ENCODE measurements around a stretch of chr10.

DNA sequence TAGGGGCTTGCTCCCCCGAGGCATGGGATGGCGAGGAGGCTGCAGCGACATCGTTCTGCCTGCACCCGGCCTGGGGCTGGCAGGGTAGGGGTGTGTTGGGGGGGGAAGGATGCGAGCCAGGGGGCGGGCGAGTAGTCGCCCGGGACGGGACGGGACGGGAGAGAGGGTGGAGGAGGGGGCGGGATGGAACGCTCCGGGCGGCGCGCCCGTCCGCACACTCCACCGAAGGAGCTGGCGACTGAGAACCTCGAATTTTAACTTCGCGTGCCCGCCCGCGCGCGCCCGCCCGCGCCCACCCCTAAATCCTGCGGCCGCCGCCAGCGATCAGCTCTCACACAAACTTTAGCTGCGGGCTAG lies 650 bp upstream of the KAT6B start:
- PRO-cap = bidirectional peak, plus-strand start at position 160 of the sequence, minus-strand start at position 57 of the sequence; unidirectional peak, minus-strand start at position 223 of the sequence; bidirectional peak, plus-strand start outside the sequence, minus-strand start at position 337 of the sequence

GRCh38 chr10:74988674-74989731 lies 84.4 kb downstream of the DUSP29 start:
- PRO-cap = no peak

DNA sequence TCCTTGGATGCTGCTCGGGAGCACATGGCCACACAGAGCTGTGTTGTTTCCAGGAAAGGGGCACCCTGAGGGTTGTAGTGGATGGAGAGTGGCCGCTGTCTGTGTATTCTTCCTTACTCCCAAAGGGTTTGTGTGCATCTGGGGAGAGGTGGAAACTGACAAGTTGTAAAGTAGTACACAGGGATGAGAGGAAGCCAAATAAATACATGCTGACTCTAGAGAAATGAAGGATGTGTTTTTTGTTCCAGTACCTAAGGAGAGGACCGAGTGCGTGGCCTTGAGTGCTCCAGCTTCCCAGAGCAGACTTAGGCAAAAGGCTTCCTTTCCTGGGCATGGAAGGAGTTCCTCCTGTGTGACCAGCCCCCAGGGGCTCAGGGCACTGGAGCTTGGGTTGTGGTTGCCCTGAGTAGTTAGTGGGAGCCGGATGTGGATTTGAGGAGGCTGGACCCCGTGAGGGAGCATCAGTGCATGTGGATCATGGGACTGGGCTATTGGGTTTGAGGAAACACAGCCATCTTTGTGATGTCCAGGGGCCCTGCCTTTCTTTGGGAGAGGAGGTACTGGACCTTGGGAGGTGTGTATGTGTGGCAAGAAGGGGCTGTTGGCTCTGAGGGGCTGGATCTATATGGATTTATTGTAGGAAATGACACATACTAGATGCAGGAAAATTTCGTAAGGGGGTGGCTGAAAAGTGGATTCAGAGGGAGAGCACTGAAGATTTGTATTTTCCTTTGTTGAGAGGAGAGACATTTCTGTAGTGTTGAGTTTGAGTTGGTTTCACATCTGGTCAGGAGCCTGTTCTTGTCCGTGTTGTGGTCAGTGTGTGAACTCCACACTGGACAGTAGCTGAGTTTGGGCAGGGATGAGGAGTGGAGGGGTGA lies 8.4 kb downstream of the LRMDA start:
- PRO-cap = no peak

GRCh38 chr10:75495413-75496266 lies 64.2 kb downstream of the LRMDA start:
- PRO-cap = no peak

- PRO-cap = no peak
Measured at GRCh38 chr10:75521995-75522530, 90.6 kb downstream of the LRMDA start.

- PRO-cap = no peak
Measured at GRCh38 chr10:75600896-75601365, 169.5 kb downstream of the LRMDA start.

GRCh38 chr10:75617375-75617867 lies 186.0 kb downstream of the LRMDA start:
- PRO-cap = no peak

DNA sequence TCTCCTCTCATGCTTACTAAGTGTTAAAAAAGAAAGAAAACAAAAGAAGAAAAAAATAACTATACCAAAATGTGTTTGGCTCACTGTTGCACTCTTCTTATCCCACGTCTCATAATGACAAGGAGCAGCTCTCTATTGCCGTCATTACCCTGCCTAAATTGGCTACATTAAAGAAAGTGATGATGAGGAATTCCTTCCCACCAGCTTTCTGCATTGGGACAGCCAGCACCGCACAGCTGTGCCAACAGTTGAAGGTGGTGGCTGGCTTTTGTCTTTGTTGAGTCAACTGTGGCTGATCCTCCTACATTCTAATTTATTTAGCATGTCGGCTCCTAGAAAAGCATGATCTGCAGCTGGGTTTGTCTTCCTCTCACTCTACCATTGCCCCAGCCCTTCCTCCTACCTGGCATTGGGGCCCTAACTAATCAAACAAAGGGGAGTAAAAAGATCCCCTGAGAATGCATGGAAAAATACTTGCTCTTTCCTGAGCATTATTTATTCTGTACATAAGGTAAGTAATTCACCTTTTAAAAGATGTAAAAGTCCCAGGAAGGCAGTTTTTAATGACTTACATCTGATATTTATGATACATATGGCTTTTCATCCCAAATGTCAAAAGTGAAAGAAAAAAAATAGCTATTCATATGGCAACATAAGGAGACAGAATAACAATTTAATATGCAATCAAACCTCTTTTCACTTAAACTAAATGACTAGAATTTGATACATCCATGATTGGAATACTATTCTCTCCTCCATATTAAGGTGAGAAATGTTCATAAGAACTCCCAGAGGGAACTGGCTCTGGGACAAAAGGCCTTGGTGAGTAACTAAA lies 751.6 kb downstream of the KCNMA1 start:
- PRO-cap = no peak

DNA sequence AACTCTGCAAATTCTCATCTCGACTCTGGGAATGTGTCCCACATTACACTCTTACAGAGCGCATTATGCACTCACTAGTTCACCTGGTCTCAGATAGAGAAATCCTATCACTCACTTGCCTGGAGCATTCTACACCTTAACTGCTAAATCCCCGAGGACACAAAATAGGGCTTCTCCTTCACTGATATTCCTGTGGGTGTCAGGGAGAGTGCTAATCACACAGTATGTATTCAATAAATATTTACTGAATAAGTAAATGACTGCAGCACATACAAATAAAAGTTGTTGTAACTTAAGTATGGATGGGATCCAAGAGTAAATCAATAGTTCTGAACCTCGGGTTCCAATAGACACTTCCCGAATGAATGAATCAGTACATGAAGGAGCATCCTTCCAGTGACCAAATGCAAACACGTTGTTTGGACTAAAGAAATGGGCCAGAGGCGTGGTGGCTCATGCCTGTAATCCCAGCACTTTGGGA lies 559.0 kb downstream of the KCNMA1 start:
- PRO-cap = no peak

DNA sequence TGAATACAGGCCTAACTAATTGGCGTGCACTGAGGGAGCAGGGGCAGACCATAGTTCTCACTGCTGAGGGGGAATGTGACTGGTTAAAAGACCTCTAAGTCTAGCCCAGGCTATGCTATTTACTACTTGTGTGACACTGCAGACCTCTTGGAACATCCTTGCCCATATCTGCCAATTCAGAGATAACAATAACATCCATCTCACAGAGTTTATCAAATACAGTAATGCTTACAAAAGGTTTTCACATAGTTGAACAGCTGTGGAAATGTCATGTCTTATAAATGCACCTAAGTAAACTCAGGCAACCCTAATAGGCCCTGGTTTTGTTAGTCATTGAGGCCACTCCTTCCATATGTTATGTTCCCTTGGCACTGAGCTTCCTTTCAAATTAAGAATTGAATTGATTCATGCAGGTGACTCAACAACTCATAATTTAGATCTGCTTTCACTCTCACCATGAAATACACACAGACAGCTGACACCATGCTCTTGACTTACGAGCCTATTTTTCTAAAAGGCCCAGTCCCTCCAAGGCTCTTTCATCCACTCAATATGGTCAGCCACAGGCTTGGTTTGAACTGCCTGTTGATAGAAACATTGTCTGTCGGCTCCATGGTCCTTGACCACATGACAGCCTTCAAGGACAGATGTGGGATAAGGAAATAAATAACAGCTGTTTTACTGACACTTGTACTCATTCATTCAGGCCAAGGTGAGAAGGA lies 477.0 kb downstream of the KCNMA1 start:
- PRO-cap = no peak

DNA sequence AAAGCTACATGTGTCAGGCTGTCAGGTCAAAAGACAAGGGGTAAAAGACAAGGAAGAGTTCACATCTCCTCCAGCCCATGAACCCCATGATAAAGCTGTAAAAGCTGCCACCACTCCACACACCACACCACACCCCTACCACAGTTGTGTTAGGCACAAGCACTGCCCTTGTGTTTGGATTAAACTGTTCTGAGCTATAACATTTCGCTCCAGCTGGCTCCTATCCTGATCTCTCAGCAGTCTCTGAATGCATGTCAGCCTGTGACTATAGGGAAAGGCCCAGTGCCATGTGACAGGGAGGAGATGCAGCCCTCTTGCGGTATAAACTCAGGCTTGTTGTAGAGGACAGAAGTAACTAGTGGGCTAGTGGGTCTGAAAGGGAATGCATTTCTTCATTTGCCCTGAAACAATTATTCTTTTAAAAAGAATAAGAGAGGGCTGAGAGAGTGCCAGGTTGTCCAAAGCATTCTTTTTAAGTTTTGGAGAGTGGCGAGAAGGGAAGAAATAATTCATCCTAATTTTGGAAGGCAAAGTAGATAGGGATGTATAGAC lies 394.5 kb downstream of the KCNMA1 start:
- PRO-cap = no peak

DNA sequence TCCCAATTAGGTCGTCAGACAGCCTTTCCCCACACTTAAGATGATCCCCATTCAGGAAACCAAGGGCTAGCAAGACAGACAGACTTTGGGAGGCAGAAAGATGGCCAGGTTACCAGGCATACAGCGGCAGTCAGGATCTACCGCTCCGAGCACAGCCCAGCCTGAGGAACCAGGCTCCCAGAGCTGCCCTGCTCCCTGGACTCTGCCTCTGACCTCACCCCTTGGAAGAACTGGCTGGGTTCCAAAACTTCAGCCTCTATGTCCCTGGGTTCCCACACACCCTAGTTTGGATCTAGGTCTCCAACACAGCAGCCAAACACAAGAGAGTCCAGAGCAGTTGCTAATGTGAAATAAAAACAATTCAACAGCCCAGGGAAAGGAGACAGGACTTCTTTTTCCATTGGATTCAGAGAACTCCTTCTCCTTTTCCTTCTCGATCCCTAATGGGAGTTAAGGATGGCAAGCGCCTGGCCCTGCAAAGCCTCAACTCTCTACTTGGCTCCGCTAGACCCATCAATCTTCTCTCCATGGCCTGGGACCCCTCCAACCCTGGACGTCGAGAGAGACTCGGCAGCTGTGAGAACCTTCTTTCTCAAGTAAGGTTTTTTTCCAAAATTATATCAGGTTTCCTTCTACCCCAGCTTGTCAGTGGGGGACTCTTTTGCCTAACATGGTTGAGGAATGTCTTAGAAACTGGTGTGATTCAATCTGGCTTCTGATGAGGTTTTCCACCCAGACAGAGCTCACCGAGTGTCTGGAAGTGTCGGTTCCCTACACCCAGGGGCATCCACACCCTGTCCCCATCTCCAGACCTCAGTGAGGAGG lies 219.6 kb downstream of the KCNMA1 start:
- PRO-cap = no peak

- PRO-cap = no peak
Measured at GRCh38 chr10:77467212-77467950, 170.2 kb downstream of the KCNMA1 start.

DNA sequence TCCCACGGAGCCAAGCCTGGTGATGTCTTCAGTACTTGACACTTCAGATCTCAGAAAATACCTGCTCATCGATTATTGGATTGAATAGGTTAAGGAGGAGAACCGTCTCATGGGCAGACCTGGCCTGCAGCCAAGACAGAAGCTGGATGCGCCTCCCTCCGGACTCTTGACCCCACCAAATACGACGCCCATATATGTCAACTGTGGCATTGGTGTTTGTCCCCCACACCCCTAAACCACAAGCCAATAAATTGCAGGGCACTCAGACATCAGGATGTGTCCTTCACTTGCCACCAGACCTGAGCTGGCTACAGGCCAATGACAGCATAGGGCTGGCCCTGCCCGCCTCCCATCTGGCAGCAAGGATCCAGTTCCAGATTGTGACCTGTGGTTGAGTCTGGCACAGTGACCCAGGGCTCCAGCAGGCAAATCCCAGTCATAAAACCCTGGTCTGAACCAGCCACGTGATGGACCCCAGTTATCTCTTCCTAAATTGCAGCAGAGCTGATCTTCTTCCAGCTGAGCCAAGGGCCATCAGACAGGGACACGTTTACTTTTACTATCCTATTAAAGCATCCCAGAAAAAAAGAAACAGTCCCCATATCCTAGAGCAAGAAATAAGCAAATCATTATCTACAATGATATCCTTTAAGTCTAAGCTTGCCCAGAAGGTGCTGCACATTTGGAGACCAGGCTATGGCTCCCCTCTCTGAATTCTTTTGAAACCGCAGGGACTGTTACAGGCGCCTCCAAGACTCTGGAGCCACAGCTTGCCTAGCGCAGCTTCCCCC lies 157.5 kb downstream of the KCNMA1 start:
- PRO-cap = no peak

DNA sequence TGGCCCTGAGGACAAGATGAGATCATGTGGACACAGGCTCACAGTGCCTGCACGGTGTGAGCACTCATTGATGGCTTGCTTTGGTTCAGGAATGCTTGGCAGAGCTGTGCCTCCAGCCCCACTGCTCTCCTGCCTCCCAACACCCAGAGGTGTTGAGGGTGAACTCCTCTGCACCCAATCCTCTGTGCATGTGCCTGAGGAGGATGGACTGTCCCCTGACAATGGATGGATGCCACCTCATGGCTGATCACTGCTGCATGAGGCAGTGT lies 136.5 kb downstream of the KCNMA1 start:
- PRO-cap = no peak

- PRO-cap = no peak
Measured at GRCh38 chr10:77515603-77516217, 121.9 kb downstream of the KCNMA1 start.

- PRO-cap = no peak
Measured at GRCh38 chr10:77532943-77533668, 104.5 kb downstream of the KCNMA1 start.

- PRO-cap = no peak
Measured at GRCh38 chr10:77547966-77548703, 89.5 kb downstream of the KCNMA1 start.

GRCh38 chr10:77585711-77586697 lies 51.6 kb downstream of the KCNMA1 start:
- PRO-cap = no peak

- PRO-cap = no peak
Measured at GRCh38 chr10:77773884-77774329, 136.3 kb upstream of the KCNMA1 start.

All from duodenum (tissue), 1 donor.